H9 (cell line): Measurements from ENCODE around the gene ACTR2.

- PRO-cap, result no peak
Observed at GRCh38 chr2:64946087-64946899, 42.9 kb upstream of the SLC1A4 start.

GRCh38 chr2:64988071-64988576, 1.1 kb upstream of the SLC1A4 start:
- PRO-cap, result bidirectional peak, plus-strand start at chr2:64988479, minus-strand start at chr2:64988346

GRCh38 chr2:64989546-64989855, 302 bp downstream of the SLC1A4 start:
- PRO-cap, result no peak

- PRO-cap, result no peak
Observed at GRCh38 chr2:64998705-64999115, 9.5 kb downstream of the SLC1A4 start.

- PRO-cap, result no peak
Observed at GRCh38 chr2:65018519-65019065, 29.4 kb downstream of the SLC1A4 start.

DNA sequence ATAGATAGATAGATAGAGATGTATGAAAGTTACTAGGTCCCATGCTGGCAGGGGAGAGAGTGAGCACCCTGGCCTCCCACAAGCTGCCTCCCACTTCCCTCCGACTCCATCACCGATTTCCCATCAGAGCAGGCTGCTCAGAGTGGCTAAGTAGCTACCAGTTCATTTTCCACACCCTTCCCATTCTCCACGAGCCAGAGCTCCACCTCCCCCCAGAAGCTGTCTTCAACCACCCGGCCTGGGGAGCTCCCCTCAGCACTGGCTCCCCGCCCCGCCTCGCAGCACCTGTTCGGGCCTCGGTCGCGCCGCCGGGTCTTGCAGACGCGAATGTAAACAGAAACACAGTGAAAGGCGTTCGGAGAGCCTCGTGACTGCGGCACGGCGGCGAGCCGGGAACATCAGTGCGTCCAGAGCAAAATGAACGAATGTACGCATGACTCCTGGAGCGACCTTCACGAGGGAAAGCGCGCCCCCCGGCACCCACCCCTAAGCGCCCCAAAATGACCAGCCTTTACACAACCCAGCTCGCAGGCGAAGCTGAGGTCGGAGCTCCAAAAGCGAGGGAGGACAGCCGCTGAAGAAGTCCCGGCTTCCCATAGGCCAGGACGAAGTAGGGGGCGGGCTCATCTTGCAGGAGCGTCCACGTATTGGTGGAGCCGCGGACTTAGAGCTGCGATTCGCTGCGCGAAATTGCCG, 438 bp upstream of the CEP68 start:
- PRO-cap, result bidirectional peak, plus-strand start at position 336 of the sequence, minus-strand start at position 291 of the sequence; bidirectional peak, plus-strand start outside the sequence, minus-strand start at position 539 of the sequence

DNA sequence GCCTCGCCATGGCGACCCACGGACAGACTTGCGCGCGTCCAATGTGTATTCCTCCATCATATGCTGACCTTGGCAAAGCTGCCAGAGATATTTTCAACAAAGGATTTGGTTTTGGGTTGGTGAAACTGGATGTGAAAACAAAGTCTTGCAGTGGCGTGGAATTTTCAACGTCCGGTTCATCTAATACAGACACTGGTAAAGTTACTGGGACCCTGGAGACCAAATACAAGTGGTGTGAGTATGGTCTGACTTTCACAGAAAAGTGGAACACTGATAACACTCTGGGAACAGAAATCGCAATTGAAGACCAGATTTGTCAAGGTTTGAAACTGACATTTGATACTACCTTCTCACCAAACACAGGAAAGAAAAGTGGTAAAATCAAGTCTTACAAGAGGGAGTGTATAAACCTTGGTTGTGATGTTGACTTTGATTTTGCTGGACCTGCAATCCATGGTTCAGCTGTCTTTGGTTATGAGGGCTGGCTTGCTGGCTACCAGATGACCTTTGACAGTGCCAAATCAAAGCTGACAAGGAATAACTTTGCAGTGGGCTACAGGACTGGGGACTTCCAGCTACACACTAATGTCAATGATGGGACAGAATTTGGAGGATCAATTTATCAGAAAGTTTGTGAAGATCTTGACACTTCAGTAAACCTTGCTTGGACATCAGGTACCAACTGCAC, 22.4 kb upstream of the ACTR2 start:
- PRO-cap, result no peak

GRCh38 chr2:65227715-65228574, at the start of gene ACTR2:
TSS of gene ACTR2 (plus strand) at chr2:65227831.
- PRO-cap, result bidirectional peak, plus-strand start at chr2:65227847, minus-strand start at chr2:65227599; bidirectional peak, plus-strand start at chr2:65228193, minus-strand start at chr2:65228038

DNA sequence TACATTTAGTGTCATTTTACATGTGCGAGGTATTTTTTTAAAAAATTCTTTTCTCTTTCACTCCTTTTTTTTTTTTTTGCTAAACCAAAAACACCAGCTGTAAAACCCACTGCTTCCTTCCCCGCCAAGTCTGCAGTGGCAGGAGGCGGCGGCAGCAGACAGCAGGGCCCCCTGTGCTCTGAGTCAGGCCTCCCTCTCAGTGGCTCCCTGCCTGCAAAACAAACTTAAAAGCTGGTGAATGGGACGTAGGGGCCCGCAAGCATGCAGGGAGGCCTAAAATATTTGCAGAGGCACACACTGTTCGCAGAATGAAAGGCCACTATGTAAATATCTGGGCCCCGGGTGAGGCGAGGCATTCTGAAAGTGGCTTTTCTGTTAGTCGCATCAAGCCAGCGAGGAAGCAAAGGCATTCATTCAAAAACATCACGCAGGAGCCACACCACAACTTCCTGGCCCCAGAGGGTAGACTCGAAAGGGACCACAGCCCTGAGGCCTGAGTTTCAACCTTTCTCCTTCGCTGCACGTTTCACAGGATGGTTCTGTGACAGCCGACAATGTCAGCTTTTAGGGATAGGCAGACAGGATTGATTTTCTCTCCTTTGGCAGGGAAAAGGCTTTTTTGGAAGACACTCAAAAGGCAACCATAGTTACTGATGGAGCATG, 73.4 kb downstream of the ACTR2 start:
- PRO-cap, result no peak

GRCh38 chr2:65395419-65396079, 36.9 kb downstream of the SPRED2 start:
- PRO-cap, result no peak

DNA sequence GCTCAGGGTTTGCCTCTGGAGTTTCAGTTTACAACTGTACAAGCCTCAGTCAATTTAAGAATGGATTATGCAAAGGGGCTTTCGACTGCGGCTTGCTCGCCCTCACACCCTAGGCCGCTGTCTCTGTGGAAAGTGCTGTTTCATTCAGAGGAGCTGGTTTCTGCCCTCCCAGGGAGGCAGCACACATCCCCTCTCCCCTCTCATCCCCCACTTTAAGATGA, 4.5 kb upstream of the SPRED2 start:
- PRO-cap, result bidirectional peak, plus-strand start at position 143 of the sequence, minus-strand start at position 134 of the sequence

- PRO-cap, result no peak
Observed at GRCh38 chr2:65455509-65455855, 23.1 kb upstream of the SPRED2 start.

GRCh38 chr2:65577007-65577515, 144.7 kb upstream of the SPRED2 start:
- PRO-cap, result bidirectional peak, plus-strand start at chr2:65577250, minus-strand start at chr2:65577090

DNA sequence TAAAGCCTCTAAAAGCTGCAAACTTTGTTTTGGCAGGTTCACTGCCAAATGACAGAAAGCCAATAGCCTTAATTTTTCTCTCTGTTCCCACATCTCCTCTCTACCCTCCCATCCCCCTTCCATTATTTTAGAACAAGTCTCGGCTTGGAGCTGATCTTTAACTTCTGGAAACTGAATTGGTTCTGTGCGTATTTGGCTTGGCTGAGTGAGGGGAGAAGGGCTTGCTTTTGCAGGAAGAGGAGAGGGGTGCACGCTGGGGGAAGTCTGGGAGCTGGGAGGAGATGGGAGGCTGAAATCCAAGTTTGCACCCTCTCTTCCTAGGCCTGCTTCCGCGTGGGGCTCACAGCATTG, 176.0 kb upstream of the SPRED2 start:
- PRO-cap, result no peak

DNA sequence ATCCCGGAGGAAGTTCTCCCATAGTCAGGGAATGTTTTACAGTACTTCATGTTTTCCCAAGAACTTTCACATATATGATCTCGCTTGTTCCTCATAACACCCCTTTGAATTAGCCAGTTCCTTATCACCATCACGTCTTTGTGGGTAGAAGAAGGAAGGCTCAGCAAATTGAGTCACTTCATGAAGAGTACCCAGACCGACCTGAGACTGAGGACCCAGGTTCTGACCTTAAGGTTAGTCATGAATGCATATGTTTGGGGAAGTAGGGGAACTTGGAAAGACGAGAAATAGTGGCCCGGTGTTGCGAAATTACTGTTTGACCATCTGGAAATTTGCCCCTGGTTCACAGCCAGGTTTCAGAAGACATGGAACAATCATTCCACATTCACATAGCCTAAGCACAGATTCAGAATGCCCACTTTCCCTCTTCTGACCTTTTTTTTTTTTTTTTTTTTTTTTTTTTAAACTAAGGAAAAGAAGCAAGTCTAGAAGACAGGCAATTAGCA, 59.8 kb downstream of the MEIS1 start:
- PRO-cap, result no peak

DNA sequence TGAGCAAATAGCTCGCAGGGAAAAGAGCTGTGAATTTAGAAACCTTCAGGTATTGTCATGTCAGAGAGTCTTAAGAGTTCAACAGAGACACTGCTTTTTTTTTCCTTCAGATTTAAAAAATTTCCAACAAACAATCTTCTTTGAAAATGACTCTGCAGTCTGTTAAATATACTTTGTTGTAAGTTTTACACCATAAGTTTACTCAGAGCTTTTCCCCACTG, 118.6 kb downstream of the MEIS1 start:
- PRO-cap, result no peak

GRCh38 chr2:66805133-66805512, 370.2 kb downstream of the MEIS1 start:
- PRO-cap, result no peak

- PRO-cap, result no peak
Observed at GRCh38 chr2:66853545-66854243, 418.8 kb downstream of the MEIS1 start.

DNA sequence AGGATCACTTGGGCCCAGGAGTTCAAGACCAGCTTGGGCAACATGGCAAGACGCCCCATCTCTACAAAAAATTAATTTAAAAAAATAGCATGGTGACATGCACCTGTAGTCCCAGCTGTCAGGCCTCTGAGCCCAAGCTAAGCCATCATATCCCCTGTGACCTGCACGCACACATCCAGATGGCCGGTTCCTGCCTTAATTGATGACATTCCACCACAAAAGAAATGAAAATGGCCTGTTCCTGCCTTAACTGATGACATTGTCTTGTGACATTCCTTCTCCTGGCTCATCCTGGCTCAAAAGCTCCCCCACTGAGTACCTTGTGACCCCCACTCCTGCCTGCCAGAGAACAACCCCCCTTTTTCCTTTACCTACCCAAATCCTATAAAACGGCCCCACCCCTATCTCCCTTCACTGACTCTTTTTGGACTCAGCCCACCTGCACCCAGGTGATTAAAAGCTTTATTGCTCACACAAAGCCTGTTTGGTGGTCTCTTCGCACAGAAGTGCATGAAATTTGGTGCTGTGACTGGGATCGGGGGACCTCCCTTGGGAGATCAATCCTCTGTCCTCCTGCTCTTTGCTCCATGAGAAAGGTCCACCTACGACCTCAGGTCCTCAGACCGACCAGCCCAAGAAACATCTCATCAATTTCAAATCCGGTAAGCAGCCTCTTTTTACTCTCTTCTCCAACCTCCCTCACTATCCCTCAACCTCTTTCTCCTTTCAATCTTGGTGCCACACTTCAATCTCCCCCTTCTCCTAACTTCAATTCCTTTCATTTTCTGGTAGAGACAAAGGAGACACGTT, 65.5 kb upstream of the ETAA1 start:
- PRO-cap, result bidirectional peak, plus-strand start at position 476 of the sequence, minus-strand start at position 201 of the sequence; unidirectional peak, plus-strand start at position 566 of the sequence

GRCh38 chr2:68251685-68252304, 537 bp downstream of the PPP3R1 start:
- PRO-cap, result bidirectional peak, plus-strand start at chr2:68251903, minus-strand start at chr2:68251786; bidirectional peak, plus-strand start at chr2:68252083, minus-strand start at chr2:68252174